Rectum (tissue), 1 donor: ENCODE results near the genes TRIM21, OR52M1, OR51F2, OR51B5, OR52H1, OR52L1 and HPX.

DNA sequence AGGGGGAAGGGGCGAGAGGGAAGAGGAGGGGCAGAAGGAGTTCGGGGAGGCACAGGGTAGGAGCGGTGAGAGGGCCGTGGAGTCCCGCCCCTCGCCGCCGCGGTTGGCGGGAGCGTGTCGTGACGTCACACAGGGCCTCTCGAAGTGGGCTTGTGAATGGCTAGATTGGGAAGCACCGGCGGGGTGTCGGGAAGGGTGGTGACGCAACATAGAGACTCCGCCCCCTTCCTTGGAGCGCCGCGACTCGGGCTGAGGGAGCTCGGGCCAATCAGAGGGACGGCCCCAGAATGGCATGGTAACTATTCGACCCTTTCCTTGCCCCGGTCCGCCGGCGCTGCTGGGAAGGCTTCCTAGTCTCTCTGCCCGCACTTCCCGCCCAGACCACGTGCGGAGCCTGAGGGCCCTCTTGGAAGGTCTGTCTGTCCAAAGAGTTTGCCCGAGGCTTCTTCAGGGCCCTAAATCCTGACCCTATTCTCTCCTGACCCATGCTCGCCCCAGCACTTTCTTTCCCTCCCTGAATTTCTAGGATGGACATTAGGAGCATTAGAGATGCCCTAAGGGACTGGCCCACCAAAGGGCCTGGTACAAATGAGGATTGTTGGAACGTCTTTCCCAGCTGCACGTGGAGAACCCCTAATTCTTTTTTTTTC lies 459 bp upstream of the NUP98 start:
- PRO-cap: bidirectional peak, plus-strand start at position 33 of the sequence, minus-strand start outside the sequence; bidirectional peak, plus-strand start at position 240 of the sequence, minus-strand start at position 105 of the sequence

- PRO-cap: no peak
Observed at GRCh38 chr11:3946276-3947030, 91.0 kb downstream of the STIM1 start.

- PRO-cap: no peak
Observed at GRCh38 chr11:4086311-4086697, 8.3 kb upstream of the RRM1 start.

DNA sequence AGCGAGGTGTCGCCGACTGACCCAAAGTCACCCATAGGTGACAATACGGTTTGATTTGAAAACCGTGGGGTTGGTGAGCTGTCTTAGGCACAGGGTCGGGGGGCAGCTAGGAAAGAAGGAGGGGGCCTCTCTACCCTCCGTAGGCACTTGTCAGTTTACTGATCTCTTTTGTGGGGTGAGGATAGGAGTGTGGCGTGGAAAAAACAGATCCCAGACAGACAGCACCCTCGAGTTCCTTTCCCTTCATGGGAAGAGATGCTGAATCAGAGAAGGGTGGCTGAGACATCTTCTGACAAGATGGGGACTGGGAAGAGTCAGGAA lies 758 bp downstream of the RRM1 start:
- PRO-cap: no peak

DNA sequence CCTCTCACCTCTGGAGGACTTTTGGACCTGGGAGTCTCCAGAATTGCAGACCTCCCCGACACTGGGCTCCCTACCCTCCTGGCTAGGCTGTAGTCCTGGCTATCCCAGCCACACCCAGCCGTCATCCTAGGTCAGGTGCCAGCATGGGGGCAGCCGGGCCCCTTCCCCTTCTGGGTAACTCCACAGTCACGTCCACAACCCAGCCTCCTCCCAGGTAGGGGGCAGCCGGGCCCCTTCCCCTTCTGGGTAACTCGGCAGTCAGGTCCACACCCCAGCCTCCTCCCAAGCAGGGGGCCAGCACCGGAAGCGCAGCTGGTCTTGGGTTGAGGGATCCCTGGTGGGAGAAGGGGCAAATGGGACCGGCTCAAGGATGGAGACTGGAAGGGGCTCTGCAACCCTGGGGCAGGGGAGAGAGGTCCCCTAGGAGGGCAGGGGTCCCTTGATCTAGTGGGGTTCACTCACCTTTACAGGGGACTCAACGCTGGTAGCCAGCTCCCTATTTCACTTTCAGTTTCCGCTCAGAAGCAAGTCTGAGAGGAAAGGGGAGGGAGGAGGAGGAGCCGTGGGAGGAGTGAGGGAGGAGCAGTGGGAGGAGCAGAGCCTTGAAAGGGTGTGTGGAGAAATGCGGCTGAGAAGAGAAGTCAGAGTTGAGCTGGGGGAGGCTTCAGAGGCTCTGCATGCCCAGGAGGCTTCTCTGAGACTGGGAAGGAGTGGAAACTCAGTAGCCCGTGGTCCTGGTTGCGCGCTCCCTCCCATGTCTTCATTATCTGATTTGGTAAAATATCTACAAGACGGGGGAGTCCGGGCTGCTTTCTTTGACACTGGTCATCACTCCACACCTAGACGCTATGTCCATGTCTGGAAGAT lies at the start of gene TRIM21:
TRIM21 (minus strand) TSS at position 532 of the 867 bp plus-strand sequence.
- PRO-cap: bidirectional peak, plus-strand start at position 644 of the sequence, minus-strand start at position 514 of the sequence

- PRO-cap: no peak
Observed at GRCh38 chr11:4544826-4545452, at the start of gene OR52M1. OR52M1 (plus strand) TSS chr11:4545191.

DNA sequence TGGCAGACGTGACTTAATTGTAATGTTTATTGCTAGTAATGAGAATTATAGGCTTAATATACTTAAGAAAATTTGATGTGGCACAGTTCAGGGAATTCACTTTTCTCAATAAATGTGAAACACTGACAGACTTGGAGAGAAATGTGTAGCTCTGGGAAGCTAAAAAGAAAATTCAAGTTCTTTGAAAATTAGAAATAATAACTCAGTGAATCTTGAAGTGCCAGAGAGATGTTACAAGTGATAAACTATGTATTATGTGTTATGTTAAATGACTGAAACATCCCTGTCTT lies at the start of gene OR51F2:
OR51F2 (plus strand) TSS at position 204 of the 290 bp plus-strand sequence.
- PRO-cap: no peak

GRCh38 chr11:5343389-5343711 lies at the start of gene OR51B5:
OR51B5 (minus strand) TSS chr11:5343524.
- PRO-cap: no peak

- PRO-cap: no peak
Observed at GRCh38 chr11:5412043-5412583, 9.8 kb upstream of the OR51Q1 start.

GRCh38 chr11:5548396-5548694 lies at the start of gene OR52H1:
OR52H1 (minus strand) TSS chr11:5548540.
- PRO-cap: no peak

GRCh38 chr11:5986859-5987362 lies at the start of gene OR52L1:
OR52L1 (minus strand) TSS chr11:5986985.
- PRO-cap: no peak

DNA sequence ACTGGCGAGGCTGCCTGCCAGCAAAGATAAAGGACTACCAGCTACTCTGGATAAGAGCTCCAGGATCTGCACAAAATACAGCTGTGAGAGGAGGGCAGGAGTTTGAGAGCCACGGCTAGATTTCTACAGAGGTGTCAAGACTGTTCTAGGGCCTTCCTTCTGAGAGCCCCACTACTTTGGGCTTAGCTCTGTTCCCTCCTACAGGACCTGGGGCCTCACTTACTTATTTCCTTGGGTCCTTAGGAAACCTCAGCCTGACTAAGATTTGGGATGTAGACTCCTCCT lies 9.7 kb upstream of the CCKBR start:
- PRO-cap: no peak

- PRO-cap: no peak
Observed at GRCh38 chr11:6320349-6320427, 113 bp downstream of the CAVIN3 start.

DNA sequence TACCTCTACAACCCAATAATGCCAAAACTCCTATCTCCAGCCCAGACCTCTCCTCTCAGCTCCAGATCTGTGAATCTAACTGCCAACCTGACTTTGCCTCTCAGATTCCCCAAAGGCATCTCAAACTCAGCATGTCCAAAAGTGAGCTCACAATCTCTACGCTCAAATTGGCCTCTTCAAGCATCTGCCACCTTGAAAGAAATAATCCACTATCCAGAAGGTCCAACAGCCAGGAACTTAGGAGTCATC lies 8.9 kb downstream of the SMPD1 start:
- PRO-cap: no peak

GRCh38 chr11:6440875-6441450 lies at the start of gene HPX:
HPX (minus strand) TSS chr11:6440987.
- PRO-cap: no peak

- PRO-cap: no peak
Observed at GRCh38 chr11:6443190-6443760, 2.5 kb upstream of the HPX start.

DNA sequence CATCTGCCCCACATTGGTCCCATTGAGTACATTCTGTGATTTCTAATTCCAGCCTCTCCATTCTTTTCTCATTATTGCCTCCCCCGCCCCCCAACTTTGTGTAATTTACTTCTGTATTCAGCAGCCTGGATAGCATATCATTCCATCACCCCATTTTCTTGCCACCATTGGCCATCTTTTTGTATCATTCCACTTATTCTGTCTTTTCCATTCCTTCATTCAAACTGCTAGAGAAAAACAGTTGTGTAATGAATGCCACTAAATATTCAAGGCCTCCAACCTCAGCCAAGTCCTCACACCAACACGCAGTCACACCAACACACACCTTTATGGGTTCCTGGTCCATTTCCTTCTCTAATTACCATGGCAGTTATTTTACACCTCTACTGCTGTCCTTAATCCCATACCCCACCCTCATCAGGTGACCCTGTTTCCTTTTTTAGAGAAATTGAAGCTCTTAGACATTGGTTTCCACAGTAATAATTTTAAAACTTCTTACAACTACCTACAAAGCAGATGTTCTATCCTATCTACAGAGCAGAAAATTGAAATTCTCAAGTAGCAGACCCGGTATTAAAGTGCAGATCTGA lies 2.1 kb downstream of the TIMM10B start:
- PRO-cap: no peak

GRCh38 chr11:6611018-6612141 lies 636 bp downstream of the TAF10 start:
- PRO-cap: unidirectional peak, plus-strand start at chr11:6611535; unidirectional peak, plus-strand start at chr11:6611704; bidirectional peak, plus-strand start at chr11:6611840, minus-strand start at chr11:6611741

DNA sequence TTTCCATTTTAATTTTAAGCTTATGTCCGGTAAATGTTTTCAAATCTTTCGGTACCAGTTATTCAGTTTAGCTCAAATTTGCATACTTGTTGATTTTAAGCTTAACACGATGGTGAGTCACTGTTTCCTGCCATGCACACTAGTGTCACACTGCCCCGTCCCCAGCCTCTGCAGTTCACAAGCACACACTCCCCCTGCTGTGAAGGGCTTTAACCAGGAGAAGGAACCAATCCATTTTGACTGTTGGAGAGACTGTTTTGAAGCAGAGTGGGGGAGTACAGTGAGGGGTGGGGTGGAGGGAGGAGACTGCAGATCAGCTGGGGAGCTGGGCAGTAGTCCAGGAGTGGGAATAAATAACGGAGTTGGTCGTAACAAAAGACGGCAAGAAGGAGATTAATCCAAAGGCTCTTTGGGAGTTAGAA lies 1.1 kb downstream of the TPP1 start:
- PRO-cap: bidirectional peak, plus-strand start at position 173 of the sequence, minus-strand start at position 185 of the sequence

GRCh38 chr11:6743367-6743952 lies 28.3 kb downstream of the OR2AG2 start:
- PRO-cap: no peak